ENCODE results near the genes OR4M2B, POTEB, GOLGA8S and NPAP1.

GRCh38 chr15:21637704-21638208 lies at the start of gene OR4M2B:
TSS of gene OR4M2B (plus strand) at chr15:21637909.
- PRO-cap = no peak
- RAMPAGE, long total RNA, 3 experiments = no peak in any of the 3 experiments

- PRO-cap = no peak
- RAMPAGE, long total RNA, 3 experiments = no peak in any of the 3 experiments
Measured at GRCh38 chr15:21877493-21878100, at the start of gene POTEB. TSS of gene POTEB (minus strand) at chr15:21877735.

DNA sequence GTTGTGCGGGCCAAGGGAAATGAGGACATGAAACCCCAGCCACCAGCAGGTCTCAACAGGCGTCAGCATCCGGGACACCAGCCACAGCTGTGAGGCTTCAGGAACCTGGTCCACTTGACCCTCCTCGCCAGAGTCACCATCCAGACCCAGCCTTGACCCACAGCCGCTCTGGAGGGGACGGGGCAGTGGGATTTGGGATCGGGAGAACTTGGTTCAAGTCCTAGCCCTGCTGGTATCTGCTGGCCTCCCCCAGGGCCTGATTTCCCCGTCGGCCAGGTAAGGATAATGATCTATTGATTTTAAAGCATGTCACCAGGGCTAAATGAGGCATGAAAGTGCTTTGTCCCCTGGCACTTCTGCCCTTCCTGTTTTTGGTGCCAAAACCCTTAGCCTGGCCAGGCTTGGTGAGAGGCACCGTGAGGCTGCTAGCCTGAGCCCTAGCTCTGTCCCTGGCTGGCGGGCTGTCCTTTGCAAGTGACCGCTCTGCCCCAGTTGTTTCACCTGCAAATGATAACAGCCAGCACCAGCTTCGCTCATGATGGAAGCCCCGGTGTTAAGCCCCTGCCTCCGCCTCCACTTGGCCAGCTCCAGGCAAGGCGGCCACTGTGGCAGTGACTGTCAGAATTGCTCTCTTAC lies 156.5 kb downstream of the OR4N4 start:
- PRO-cap = no peak
- RAMPAGE, long total RNA, 3 experiments = no peak in any of the 3 experiments

DNA sequence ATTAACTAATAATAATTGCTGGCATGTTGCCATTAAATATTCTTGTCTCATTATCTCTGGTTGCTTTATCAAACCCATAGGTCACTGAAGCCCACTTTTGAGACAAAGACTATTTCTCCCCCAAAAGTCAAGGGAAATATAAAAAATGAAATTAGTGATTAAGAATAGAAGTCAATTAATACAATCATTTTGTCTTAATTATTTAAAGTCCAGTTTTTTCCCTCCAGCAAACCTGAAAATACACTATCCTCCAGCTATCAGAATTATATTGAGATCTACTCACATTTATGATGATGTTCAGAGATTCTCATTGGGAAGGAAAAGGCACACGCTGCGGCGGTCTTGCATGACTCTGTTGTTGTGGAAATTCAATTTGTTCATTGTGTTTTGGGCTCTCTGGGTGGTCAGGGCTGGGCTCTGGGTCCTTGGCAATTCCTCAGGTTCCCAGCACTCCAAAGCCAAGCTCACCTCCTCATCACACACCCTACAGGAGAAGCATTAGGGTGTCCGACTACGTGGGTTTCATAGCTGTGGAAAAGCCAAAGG lies 130.8 kb downstream of the GOLGA6L22 start:
- PRO-cap = no peak
- RAMPAGE, long total RNA, 3 experiments = no peak in any of the 3 experiments

- PRO-cap = unidirectional peak, plus-strand start at chr15:22664600
- RAMPAGE, long total RNA, 3 experiments = no peak in any of the 3 experiments
Measured at GRCh38 chr15:22664194-22665577, 121.8 kb upstream of the NIPA1 start.

DNA sequence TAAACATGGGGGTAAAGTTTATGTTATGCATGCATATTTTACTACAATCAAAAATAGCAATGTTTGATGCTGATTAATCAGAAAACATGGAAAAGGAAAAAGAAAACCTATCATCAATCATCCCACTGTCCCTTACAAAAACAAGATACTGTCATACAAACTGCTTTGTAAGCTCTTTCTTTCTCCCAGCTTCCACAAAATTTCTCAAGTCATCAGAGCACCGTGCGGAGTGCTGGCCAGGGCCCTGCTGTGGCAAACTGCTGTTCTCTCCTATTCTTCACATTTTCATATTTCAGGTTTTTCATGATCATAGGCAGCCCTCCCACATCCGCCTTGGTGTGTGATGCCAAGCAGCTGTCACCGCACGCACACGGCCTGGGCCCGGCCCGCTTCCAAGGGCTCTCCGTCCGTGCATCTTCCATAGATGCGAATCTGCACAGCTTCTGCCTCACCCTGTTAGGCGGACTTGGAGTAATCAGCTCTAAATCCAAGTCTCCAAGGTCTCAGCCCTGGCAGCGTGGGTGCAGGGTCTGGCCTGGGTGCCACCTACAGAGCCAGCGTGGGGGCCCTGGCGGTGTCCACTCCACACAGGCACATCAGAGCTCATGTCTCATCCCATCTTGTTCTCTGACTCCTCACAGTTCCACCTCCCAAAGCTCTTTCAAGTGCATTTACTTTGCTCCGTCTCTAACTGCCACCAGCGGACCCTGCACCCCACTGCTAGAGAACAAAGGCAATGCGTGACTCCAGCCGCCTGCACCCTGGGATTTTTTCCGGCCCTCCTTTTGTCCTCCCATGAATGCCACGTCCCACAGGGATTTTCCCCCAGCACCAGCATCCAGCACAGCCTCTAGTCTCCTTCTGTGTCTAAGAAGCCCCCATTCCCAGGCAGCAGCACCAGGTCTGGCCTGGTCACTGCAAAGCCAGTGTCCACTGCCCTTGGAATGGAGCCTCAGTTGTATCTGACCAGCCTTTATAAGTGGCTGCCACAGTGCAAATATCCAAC lies 27.2 kb downstream of the CYFIP1 start:
- PRO-cap = no peak
- RAMPAGE, long total RNA, 3 experiments = no peak in any of the 3 experiments

DNA sequence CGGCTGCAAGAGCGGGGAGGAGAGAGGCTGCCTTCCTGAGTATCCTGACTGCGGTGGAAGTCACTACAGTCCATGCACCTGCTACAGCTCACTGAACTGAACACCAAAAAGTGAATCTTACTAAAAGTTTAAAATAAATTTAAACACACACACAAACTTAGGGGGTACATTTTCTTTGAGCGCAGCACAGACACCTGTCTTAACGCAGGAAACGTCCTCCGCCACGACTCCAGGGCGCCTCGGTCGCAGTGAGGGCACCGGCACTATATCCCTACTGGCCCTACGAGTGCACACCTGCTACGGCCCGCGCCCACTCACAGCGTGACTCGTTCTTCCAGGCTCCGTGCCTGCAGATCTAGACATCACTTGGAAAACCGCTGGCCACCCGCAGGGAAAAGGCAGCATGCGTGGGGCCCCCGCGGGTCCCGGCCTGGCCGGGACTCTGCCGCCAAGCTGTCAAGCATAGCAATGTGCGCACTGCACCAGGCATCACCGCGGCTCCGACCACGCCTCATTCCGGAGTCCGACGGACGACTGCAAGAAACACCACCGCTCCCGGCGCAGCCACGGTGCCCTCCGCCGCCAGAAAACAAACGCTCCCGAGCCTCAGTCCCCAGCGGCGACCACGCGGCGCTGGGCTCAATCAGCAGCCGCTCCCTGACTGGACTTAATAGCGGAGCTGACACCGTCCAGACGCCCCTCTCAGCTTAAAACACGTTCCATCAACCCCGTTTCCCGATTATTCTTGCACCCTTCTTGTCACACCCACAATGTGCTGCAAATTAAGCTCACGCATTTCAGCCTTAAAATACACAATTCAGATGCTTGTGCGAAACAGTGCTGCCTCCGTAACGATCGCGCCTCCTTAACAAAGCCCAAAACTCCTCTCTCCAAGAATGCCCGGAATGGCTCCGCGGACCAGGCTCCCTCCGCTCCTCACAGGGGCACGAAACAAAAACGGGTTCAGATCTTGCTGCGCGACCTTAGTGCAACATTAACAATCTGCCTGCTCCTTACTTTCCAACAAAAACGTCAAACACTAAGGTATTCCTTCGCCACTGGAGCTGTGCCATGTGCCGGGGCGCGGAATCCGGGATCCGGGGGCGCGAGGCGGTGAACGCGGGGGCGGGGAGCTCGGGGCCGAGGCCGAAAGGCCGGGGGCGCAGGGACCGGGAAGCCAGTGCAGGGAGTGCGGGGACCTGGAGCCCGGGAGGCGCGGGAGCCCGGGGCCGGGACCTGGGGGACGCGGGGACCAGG lies 873 bp downstream of the CYFIP1 start:
- PRO-cap = unidirectional peak, plus-strand start at position 514 of the sequence
- RAMPAGE, long total RNA, 3 experiments = no peak in any of the 3 experiments

GRCh38 chr15:23354575-23354941 lies at the start of gene GOLGA8S:
TSS of gene GOLGA8S (plus strand) at chr15:23354748.
- PRO-cap = no peak
- RAMPAGE, long total RNA, 3 experiments = no peak in any of the 3 experiments

DNA sequence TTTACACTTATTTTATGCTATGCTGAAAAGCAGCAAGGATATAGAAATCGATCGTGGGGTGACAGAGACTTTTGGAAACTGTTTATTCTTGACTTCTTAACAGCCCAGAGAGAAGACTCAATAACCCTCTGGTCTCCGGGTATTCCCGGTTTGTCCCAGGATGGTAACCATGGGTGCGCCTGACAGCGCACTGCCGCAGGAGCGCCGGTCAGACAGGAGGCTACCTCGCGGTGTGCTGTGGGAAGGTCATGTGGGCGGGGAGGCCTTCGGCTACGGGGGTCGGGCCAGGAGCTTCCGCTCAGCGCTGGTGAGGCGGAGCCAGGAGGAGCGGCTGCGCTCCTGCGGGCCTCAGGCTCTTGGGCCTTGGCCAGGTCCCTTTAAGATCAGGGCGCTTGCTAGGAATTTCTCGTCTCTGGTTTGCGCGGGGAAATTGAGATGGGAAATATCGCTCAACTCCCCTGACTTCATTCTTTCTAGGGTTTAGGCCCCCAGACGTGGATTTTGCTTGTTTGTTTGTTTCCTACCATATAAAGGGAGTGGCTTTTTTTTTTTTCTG lies 182.3 kb upstream of the NDN start:
- PRO-cap = no peak
- RAMPAGE, long total RNA, 3 experiments = no peak in any of the 3 experiments

DNA sequence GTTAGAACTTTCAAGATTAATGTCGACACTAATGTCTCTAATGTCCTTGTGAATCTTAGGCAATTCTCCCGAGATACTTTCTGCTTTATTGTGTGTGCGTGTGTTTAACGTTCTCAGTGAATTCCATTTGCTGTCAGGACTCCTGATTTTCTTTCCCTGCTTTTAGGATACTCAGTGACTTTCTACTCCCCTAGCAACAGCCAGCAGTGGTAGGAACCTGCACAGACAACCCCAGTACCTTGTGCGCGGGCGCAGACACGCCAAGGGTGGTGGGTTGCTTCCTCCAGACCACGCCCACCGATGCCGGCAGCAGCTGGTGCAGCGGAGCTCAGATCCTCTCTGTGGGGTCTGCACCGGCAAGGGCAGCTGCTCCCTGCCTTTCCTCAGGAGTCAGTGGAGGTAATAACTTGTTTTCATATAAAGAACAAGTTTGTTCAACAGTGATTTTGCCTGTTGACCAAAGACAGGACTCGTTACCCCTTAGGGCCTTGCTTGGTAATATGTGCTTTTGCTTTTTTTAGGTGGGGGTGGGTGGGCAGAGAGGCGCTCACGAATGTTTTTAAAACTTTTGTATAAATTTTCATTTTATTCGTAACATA lies 225.1 kb upstream of the NDN start:
- PRO-cap = no peak
- RAMPAGE, long total RNA, 3 experiments = no peak in any of the 3 experiments

- PRO-cap = no peak
- RAMPAGE, long total RNA, 3 experiments = no peak in any of the 3 experiments
Measured at GRCh38 chr15:24260944-24261311, 414.6 kb upstream of the NPAP1 start.

- PRO-cap = no peak
- RAMPAGE, long total RNA, 3 experiments = no peak in any of the 3 experiments
Measured at GRCh38 chr15:24477256-24477938, 198.2 kb upstream of the NPAP1 start.

- PRO-cap = no peak
- RAMPAGE, long total RNA, 3 experiments = no peak in any of the 3 experiments
Measured at GRCh38 chr15:24675518-24676215, at the start of gene NPAP1. TSS of gene NPAP1 (plus strand) at chr15:24675775.

DNA sequence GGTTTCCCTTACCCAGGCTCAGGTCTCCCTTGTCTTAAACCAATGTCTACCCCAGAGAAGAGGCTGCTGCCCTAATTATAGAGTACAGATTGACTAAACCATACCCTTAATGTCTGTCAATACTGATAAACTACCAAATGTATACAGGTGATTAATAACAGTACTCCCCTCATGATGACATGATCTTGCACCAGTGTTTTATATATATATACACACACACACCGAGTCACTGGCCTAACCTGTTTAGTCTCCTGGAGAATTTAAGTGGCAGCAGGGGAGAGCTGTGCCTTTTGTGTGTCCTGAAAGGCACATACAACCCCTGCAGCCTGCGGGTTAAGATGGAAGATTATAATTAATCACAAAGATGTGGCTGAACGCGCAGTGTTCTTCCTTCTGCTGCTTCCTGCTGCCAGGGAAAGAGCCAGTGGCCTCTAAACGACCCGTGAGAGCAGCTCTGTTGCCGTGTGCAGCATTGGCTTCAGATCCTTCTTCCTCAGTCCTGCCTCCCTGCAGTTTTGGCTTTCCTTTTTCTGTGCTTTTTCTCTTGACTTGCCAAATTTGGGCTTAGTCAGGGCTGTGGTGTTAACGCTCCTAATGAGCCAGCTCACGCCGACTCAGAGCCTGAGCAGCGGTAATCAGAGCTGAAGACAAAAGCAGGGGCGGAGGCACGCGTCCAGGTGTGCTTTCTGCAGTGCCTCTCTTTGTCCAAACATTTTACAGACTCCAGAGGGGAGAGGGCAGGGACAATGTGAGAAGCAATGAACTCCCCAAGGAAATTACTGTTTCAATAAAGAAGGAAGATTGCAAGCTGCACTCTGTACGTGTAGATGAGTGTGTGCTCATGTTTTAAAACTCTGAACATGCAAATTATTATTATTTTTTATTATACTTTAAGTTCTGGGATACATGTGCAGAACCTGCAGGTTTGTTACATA lies 42.6 kb upstream of the UBE3A start:
- PRO-cap = no peak
- RAMPAGE, long total RNA, 3 experiments = no peak in any of the 3 experiments

GRCh38 chr15:26289290-26289616 lies 426.1 kb upstream of the ATP10A start:
- PRO-cap = no peak
- RAMPAGE, long total RNA, 3 experiments = no peak in any of the 3 experiments

DNA sequence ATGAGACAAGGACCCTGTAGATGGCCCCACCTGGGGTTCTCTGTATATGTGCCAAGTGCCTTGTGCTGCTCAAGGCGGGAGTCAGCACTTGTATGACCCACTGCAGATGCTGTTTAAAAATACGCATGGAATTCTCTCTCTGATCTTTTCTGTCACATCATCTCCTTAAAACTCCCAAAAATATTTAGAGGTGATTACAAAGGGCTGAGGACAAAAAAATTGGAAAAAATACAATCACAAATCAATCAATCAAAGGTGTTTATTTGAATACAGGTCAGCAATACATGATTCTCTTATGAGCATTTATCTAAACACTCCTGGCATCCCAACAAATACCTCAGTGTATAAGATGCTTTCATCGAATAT lies 453.3 kb downstream of the OCA2 start:
- PRO-cap = no peak
- RAMPAGE, long total RNA, 3 experiments = no peak in any of the 3 experiments

GRCh38 chr15:28094380-28095529 lies 4.4 kb downstream of the OCA2 start:
- PRO-cap = no peak
- RAMPAGE, long total RNA, 3 experiments = no peak in any of the 3 experiments

GRCh38 chr15:28128031-28128486 lies 28.9 kb upstream of the OCA2 start:
- PRO-cap = no peak
- RAMPAGE, long total RNA, 3 experiments = no peak in any of the 3 experiments

- PRO-cap = no peak
- RAMPAGE, long total RNA, 3 experiments = no peak in any of the 3 experiments
Measured at GRCh38 chr15:28160422-28161169, 61.5 kb upstream of the OCA2 start.

- PRO-cap = no peak
- RAMPAGE, long total RNA, 3 experiments = start-site peak on the minus strand in 1 of 3 experiments, at chr15:28299449-28299527 at its widest, 31 reads per replicate
Measured at GRCh38 chr15:28299250-28299633, 22.7 kb downstream of the HERC2 start.